ENCODE measurements around a stretch of chr5.

GRCh38 chr5:1324387-1325286, 20.3 kb downstream of the CLPTM1L start:
- RRBS, 2 experiments = no CpG with 5 or more reads among the region's 35 CpGs
CAGE:
- cytosol, long polyA minus RNA = no peak
- cytosol, long polyA plus RNA = no peak
- long polyA plus RNA = no peak
- nucleus, long polyA minus RNA = no peak
- nucleus, long polyA plus RNA = no peak

GRCh38 chr5:1330135-1331567, 14.2 kb downstream of the CLPTM1L start:
- RRBS, 2 experiments = 96 to 97% methylated on average over 9 of the region's 48 CpGs
CAGE:
- cytosol, long polyA minus RNA = no peak
- cytosol, long polyA plus RNA = no peak
- long polyA plus RNA = no peak
- nucleus, long polyA minus RNA = no peak
- nucleus, long polyA plus RNA = no peak

GRCh38 chr5:1336846-1337650, 7.9 kb downstream of the CLPTM1L start:
- RRBS, 2 experiments = no CpG with 5 or more reads among the region's 27 CpGs
CAGE:
- cytosol, long polyA minus RNA = no peak
- cytosol, long polyA plus RNA = no peak
- long polyA plus RNA = no peak
- nucleus, long polyA minus RNA = no peak
- nucleus, long polyA plus RNA = no peak

DNA sequence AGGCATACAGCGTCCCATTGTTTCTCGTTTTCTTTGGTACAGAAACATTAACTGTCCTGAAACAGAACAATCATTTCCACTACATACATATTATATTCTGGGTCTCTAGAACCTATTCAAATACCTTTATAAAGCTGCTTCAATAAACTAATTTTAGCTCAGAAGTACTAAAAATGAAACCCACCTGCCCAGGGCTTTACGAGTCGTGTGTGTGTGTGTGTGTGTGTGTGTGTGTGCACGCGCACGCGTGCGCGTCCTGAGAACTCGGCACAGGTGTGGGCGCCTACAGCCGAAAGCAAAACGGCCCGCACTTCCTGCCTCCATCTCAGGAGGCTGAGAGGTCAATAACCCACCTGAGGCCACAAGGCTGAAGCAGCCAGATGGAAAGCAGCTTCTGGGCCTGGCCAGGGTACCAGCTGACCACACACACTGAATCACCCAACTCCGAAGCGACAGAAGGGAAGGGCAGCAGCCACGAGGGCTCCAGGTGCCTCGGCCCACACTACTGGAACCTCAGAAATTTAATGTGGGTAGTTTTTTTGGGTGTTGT, 3.0 kb downstream of the CLPTM1L start:
- RRBS, 2 experiments = no CpG with 5 or more reads among the region's 19 CpGs
CAGE:
- cytosol, long polyA minus RNA = no peak
- cytosol, long polyA plus RNA = no peak
- long polyA plus RNA = no peak
- nucleus, long polyA minus RNA = no peak
- nucleus, long polyA plus RNA = no peak

DNA sequence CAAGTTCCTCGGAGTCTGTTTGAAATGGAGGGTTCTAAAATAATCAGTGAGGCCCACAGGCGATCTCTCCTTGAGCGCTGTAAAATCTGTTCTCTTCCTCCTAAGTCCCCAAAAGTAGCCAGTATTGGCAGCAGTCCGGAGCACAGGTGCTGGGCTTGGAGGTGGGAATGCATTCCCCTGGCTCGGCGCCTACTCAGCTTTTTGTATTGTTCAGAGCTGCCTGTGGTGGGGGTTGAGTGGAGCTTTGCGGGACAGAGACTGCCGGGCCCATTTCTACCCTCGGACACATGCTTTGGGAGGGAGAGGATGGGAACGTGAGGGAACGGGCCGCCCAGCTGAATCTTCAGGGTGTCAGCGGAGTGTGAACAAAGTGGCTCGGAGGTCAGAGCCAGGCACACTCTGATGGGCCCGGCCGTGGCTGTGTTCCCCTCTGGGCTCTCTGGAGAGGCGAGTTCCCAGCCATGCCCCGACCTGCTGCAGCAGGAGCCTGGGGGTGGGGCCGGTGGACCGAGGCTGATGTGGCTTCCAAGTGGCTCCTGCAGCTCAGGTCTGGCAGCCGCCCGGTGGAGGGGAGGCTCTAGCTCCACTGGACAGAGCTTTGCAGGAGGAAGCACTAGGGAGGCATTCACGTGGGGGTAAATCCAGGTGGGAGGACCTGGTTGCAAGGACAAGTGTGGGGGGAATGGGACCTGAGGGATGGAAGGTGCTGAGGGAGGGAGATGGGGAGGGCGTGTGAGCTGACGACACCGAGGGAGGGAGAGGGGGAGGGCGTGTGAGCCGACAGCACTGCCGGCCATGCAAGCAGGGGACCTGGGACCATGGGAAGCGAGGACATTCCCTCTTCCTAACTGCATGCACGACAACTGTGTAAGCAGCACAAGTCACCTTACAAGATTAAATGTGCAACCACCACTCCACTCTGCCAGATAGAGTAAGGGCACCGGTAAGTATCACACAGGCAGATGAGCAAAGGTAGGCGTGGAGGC, 31.1 kb upstream of the SLC6A3 start:
- RRBS, 2 experiments = 86 to 93% methylated on average over 4 to 7 of the region's 33 CpGs
CAGE:
- cytosol, long polyA minus RNA = no peak
- cytosol, long polyA plus RNA = no peak
- long polyA plus RNA = no peak
- nucleus, long polyA minus RNA = no peak
- nucleus, long polyA plus RNA = no peak

GRCh38 chr5:1489846-1490802, 33.6 kb downstream of the LPCAT1 start:
- RRBS, 2 experiments = 100% methylated on average over 2 of the region's 28 CpGs; no CpG with 5 or more reads in 1 of the 2 experiments
CAGE:
- cytosol, long polyA minus RNA = no peak
- cytosol, long polyA plus RNA = no peak
- long polyA plus RNA = no peak
- nucleus, long polyA minus RNA = no peak
- nucleus, long polyA plus RNA = no peak

DNA sequence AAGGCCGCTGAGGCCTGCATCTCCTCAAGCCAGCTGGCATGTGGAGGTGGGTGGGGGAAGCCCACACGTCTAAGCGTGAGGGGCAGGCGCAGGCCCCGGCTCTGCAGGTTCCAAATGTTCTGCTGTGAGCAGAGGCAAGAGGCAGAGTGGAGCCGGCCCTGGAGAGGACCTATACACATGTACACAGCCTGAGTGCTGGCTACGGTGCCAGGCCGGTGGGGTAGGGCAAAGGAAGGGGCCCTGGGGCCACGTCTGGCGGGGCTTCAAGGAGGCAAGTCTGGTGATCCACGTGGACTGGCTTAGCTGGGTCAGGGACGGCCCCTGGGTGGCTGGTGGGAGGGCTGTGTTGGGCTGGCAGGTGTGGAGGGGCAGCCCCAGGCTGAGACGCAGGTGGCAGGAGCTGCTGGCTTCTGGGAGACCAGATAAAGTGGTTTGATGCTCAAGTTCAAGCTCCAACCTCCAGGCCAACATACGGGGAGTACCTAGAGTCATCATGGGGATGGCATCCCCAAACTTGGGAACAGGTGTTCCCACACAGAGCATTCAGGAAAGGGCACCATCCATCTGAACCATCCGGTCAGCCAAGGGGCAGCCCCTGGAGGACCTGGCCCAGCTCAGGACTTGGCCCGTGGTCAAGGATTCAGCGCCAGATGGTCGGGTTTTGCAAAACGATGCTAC, 26.3 kb downstream of the LPCAT1 start:
- RRBS, 2 experiments = 83 to 96% methylated on average over 1 to 4 of the region's 19 CpGs
CAGE:
- cytosol, long polyA minus RNA = no peak
- cytosol, long polyA plus RNA = no peak
- long polyA plus RNA = no peak
- nucleus, long polyA minus RNA = no peak
- nucleus, long polyA plus RNA = no peak

GRCh38 chr5:1500346-1500884, 23.3 kb downstream of the LPCAT1 start:
- RRBS, 2 experiments = no CpG with 5 or more reads among the region's 14 CpGs
CAGE:
- cytosol, long polyA minus RNA = no peak
- cytosol, long polyA plus RNA = no peak
- long polyA plus RNA = no peak
- nucleus, long polyA minus RNA = no peak
- nucleus, long polyA plus RNA = no peak

GRCh38 chr5:1517880-1518162, 5.9 kb downstream of the LPCAT1 start:
- RRBS, 2 experiments = no CpG with 5 or more reads among the region's 16 CpGs
CAGE:
- cytosol, long polyA minus RNA = no peak
- cytosol, long polyA plus RNA = no peak
- long polyA plus RNA = no peak
- nucleus, long polyA minus RNA = no peak
- nucleus, long polyA plus RNA = no peak

DNA sequence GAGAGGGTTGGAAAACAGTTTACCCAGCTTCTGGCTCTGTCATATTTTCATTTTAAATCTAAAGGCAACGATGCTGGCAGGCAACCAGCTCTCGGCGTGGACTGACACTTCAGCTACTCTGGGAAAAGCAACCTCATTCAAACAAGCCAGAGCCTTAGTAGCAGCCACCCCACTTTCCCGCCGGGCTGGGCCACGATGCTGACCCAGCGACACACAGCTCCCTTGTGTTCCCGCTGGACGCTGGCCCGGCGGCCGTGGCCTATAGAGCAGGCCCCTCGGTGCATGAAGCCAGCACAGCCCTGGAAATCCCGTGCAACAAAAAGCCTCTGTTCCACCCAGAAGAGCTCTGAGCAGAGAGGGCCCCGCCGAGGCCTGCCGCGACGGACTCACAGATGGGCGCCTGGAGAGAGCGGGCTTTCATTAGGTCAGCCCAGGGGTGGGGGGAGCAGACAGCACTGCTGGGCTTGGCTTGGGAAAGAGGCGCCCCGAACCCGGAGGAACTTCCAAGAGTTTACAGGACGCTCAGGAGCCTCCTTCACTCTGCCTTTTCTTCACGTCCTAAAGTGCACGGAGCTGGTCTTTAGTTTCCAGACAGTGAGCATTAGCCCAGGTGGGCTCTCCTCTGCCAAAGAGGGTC, 29.1 kb upstream of the LPCAT1 start:
- RRBS, 2 experiments = 52 to 54% methylated on average over 6 of the region's 27 CpGs
CAGE:
- cytosol, long polyA minus RNA = no peak
- cytosol, long polyA plus RNA = no peak
- long polyA plus RNA = no peak
- nucleus, long polyA minus RNA = no peak
- nucleus, long polyA plus RNA = no peak

GRCh38 chr5:1611643-1612272, 88.0 kb upstream of the LPCAT1 start:
- RRBS, 2 experiments = no CpG with 5 or more reads among the region's 16 CpGs
CAGE:
- cytosol, long polyA minus RNA = no peak
- cytosol, long polyA plus RNA = no peak
- long polyA plus RNA = no peak
- nucleus, long polyA minus RNA = no peak
- nucleus, long polyA plus RNA = no peak

DNA sequence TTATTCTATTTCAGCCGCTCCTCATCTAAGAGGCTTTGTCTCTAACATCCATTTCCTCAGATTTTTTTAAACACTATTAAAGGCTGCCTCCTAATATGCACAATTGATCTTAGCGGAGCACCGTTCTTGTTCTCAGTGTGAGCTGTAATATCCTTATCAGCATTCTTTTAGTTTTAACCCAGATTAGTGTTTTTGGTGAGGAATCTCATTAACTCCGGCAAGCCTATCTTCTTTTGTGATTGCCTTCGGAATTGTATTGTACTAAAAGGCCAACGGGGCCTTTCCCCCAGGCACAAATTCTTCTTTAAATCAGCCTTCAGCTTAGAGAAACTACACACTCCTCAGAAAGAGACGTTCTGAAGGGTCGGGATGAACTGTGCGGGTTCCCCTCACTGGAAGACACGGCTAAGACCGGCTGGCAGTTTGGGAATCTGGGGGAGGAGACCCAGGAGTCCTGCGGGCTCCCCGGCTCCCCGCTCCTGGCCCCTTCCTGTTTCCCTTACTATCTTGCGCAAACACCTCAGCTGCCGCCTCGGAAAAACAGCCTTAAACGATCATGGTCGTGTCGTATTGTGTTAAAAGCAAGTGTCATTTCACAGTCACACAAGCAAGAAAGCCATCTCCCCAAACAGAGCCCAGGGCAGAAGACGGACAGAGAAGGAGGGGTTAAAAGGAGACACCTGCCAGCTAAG, 353.0 kb upstream of the IRX2 start:
- RRBS, 2 experiments = 11 to 12% methylated on average over 3 of the region's 21 CpGs
CAGE:
- cytosol, long polyA minus RNA = no peak
- cytosol, long polyA plus RNA = no peak
- long polyA plus RNA = no peak
- nucleus, long polyA minus RNA = no peak
- nucleus, long polyA plus RNA = no peak

- RRBS, 2 experiments = no CpG with 5 or more reads among the region's 23 CpGs
CAGE:
- cytosol, long polyA minus RNA = no peak
- cytosol, long polyA plus RNA = no peak
- long polyA plus RNA = no peak
- nucleus, long polyA minus RNA = no peak
- nucleus, long polyA plus RNA = no peak
Observed at GRCh38 chr5:3310852-3311466, 284.7 kb upstream of the IRX1 start.

- RRBS, 2 experiments = no CpG with 5 or more reads among the region's 7 CpGs
CAGE:
- cytosol, long polyA minus RNA = no peak
- cytosol, long polyA plus RNA = no peak
- long polyA plus RNA = no peak
- nucleus, long polyA minus RNA = no peak
- nucleus, long polyA plus RNA = no peak
Observed at GRCh38 chr5:3311467-3311826, 284.2 kb upstream of the IRX1 start.

DNA sequence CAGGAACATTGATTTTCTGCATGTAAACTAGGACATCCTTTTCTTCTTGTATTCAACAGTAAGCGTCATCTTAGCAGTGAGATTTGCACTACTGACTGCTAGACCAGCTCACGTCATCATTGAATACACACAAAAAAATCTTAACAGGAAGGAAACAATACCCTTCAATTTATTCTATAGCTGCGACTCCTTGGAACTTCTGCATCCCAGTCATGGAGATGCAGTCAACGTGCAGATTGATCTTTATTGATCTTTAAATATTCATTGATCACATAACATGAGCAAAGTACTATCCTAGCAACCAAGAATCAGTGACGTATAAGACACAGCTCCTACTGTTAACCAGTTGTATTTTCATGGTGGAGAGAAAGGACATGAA, 135.7 kb downstream of the IRX1 start:
- RRBS, 2 experiments = no CpG with 5 or more reads among the region's 5 CpGs
CAGE:
- cytosol, long polyA minus RNA = no peak
- cytosol, long polyA plus RNA = no peak
- long polyA plus RNA = no peak
- nucleus, long polyA minus RNA = no peak
- nucleus, long polyA plus RNA = no peak

DNA sequence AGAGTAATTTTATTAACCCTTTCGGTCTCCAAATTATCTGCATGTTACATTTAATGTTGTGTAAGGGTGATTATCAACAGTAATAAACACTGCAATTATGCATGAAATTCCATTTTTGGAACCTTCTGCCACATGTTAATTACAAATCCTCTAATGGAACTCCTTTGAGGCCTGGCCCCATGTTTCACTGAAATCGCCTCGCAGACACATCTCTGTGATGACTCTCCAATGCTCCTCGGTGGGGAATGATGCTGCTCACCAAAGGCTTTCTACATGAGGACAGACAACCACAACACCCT, 522.0 kb downstream of the IRX1 start:
- RRBS, 2 experiments = no CpG with 5 or more reads among the region's 4 CpGs
CAGE:
- cytosol, long polyA minus RNA = no peak
- cytosol, long polyA plus RNA = no peak
- long polyA plus RNA = no peak
- nucleus, long polyA minus RNA = no peak
- nucleus, long polyA plus RNA = no peak

DNA sequence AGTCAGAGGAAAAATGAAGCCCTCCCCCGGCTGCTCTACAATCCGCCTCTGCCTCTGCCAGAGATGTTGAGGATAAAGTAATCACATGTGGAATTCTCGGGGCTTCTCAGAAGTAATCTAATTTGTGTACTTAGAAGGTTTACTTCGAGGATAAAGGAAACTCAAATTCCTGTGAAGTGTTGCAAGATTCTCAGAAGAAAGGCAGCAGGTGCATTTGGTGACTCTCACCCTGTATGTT, 726.1 kb upstream of the ADAMTS16 start:
- RRBS, 2 experiments = no CpG with 5 or more reads among the region's 4 CpGs
CAGE:
- cytosol, long polyA minus RNA = no peak
- cytosol, long polyA plus RNA = no peak
- long polyA plus RNA = no peak
- nucleus, long polyA minus RNA = no peak
- nucleus, long polyA plus RNA = no peak

DNA sequence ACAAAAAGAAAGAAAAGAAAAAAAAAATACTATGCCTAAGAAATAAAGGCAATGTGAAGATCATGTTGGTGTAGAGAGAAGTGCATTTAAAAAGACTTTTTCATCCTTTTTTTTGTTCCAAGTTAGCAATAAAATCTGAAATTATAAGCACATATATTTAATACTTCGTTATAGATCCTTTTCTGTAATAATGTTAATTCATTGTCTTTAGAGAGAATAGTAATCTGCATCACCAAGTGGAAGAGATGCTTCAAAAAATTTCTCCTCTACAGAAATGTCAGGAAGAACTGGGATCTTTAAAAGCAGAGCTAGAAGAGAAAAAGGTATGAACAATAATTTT, 18.4 kb downstream of the ICE1 start:
- RRBS, 2 experiments = no CpG with 5 or more reads among the region's 1 CpG
CAGE:
- cytosol, long polyA minus RNA = no peak
- cytosol, long polyA plus RNA = no peak
- long polyA plus RNA = no peak
- nucleus, long polyA minus RNA = no peak
- nucleus, long polyA plus RNA = no peak

GRCh38 chr5:5464274-5465039, 42.0 kb downstream of the ICE1 start:
- RRBS, 2 experiments = 93 to 98% methylated on average over 3 to 4 of the region's 19 CpGs
CAGE:
- cytosol, long polyA minus RNA = no peak
- cytosol, long polyA plus RNA = no peak
- long polyA plus RNA = no peak
- nucleus, long polyA minus RNA = no peak
- nucleus, long polyA plus RNA = no peak

- RRBS, 2 experiments = no CpG with 5 or more reads among the region's 4 CpGs
CAGE:
- cytosol, long polyA minus RNA = no peak
- cytosol, long polyA plus RNA = no peak
- long polyA plus RNA = no peak
- nucleus, long polyA minus RNA = no peak
- nucleus, long polyA plus RNA = no peak
Observed at GRCh38 chr5:5658220-5658598, 235.7 kb downstream of the ICE1 start.